ENCODE results near the gene CNN3.

- PRO-cap = no peak
- RAMPAGE, long total RNA = no peak
These were observed 43.0 kb downstream of the ARHGAP29 start for GRCh38 chr1:94194286-94194838.

DNA sequence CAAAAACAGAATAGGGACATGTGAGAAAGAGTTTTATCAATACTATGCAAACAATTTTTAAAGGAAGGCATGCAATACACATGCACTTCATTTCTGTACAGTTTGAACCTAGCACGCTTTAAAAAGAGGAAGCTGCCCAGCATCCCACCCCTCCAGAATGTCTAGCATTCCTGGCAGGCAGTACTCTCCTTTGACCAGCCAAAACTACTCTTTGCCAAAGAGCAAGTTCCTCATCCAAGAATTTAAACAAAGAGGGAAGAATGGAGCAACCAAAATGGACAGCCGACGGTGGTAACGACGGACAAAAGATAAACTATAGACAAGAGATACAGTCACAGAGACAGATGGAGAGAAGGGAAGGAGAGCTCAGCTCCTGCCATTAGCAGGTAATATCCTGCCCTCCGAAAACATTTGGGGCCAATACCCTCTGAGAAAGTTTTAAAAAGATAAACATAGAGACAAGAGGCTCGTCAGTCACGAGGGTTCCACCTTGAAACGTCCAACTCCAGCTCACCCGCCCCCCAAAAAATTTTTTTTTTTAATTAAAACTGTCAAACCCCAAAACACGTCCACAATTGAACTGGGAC lies 1.1 kb downstream of the ARHGAP29 start:
- PRO-cap = no peak
- RAMPAGE, long total RNA = no peak

DNA sequence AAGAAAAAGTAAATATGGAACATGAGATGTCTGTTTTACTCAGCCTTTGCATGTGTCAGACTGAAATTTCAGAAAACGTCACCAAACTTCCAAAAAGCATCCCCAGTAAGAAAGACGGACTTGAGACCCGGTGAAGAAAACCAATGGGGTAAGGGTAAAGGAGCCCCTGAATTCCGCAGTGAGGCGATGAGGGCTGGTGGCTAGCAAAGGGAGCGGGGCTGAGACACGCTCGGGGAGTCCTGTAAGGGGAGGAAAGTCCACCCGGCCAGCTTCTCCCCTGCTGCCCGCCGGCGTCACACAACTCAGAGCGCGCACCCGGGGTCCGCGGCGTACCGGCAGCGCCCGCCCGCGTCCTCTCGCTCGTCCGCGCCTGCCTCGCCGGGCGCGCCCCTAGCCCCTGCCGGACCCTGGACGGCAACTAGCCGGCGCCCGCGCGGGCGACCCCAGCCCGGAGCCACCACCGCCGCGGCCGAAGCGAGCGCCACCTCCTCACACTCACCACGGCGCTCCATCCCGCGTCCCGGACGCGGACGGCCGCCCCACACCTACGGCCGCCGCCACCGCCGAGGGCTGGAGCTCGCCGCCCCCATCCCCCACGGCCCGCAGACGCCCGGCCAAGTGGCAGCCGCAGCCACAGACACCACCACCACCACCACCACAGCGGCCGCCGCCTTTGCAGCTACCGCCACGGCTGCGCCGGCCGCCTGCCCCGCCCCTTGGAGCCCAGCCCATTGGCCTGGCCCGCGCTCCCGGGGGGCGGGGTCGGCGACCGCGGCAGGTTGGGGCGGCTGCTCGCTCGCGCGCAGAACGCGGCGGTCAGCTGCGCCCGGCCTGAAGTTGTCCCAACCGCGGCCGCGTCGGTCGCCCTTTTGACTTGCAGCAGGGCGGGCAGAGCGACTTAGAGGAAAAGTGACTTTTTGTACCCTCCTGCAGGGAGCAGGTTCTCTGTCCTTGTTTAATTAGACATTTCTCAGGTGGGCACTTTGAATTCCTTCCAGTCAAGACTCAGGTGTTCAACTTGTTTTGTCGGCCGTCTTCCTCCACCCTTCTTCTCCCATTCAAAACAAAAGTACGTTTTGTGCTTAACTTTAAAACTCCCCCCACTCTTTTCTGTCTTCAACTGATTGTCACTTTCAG lies 10.1 kb upstream of the ARHGAP29 start:
- PRO-cap = bidirectional peak, plus-strand start at position 805 of the sequence, minus-strand start at position 620 of the sequence
- RAMPAGE, long total RNA = no peak

DNA sequence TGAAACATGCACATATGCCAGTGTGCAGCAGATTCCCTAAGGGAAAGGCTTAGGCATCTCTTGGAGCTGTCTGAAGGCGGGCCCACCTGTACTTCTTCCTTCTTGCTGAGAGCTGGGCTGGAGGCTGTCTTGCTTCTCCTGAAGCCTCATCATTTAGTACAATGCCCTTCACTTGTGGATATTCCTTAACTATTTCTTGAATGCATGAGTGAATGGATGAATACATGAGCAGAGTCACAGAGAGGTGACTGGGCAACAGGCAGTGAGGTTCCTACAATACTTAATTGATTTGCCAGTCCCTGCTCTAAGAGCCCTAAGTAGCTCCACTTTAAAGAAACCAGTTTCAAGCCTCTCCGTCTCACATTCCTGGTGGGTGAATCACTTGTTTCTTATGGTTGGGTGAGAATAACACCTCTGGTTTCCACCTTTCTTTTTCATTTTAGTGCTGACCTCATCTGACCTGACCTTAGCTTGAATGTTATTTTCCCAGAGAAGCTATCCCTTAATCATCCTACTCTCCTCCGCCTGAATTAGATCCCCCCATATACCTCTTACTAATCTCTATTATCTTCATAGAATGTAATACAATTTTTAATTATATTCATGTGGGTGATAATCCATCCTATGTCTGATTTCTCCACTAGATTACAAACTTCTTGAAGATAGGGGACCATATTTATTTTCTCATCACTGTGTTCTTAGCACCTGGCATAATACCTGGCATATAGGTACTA lies 62.8 kb upstream of the ARHGAP29 start:
- PRO-cap = no peak
- RAMPAGE, long total RNA = no peak

- PRO-cap = no peak
- RAMPAGE, long total RNA = no peak
These were observed 859 bp upstream of the ABCD3 start for GRCh38 chr1:94417335-94417725.

DNA sequence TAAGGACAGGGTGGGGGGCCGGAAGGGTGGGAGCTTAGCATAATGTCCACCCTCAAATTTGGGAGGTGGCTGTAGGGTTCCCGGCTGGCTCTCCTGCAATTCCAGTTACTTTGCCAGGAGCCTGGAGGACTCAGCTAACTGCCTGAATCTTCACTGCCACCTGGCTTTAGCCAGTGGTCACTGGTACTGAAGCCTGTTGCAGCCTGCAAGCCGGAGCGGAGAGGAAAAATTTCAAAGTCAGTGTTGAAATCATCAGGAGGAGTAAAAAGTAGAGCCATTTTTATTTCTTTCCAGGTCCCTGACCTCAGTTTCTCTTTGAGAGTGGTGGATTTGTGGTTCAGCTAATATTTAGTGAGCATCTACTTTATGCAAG lies 57.9 kb upstream of the F3 start:
- PRO-cap = unidirectional peak, minus-strand start at position 112 of the sequence
- RAMPAGE, long total RNA = no peak

DNA sequence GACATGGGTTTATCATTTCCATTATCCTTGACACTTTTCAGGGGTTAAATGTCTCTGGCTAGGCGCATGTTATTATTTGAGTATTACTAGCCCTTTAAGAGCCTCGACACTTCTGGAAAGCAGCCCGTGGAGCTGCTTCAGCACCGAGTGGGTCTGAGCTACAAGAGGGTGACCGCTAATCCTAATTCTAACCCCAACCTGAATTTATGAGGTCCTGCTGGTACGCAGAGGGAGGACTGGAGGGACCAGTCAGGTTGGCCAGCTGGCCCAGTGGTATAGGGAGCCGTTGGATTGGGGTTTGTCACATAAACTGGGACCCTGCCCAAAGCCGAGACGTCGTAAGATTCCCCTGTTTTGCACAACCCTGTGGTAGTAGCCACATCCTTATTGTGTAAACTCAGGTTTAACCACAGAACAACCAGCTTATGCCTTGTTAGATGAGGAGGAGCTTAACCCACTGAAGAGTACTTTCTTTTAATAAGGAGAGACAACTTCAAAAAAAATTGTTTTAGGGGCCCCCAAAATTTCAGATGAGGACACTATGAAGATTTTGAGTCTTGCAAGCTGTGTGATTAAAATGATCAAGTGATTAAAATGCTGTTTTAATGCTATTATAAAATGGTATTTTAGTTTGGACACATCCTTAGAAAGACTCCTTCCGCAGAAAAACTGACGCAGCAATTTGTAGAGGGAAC lies 60.8 kb upstream of the F3 start:
- PRO-cap = no peak
- RAMPAGE, long total RNA = no peak

DNA sequence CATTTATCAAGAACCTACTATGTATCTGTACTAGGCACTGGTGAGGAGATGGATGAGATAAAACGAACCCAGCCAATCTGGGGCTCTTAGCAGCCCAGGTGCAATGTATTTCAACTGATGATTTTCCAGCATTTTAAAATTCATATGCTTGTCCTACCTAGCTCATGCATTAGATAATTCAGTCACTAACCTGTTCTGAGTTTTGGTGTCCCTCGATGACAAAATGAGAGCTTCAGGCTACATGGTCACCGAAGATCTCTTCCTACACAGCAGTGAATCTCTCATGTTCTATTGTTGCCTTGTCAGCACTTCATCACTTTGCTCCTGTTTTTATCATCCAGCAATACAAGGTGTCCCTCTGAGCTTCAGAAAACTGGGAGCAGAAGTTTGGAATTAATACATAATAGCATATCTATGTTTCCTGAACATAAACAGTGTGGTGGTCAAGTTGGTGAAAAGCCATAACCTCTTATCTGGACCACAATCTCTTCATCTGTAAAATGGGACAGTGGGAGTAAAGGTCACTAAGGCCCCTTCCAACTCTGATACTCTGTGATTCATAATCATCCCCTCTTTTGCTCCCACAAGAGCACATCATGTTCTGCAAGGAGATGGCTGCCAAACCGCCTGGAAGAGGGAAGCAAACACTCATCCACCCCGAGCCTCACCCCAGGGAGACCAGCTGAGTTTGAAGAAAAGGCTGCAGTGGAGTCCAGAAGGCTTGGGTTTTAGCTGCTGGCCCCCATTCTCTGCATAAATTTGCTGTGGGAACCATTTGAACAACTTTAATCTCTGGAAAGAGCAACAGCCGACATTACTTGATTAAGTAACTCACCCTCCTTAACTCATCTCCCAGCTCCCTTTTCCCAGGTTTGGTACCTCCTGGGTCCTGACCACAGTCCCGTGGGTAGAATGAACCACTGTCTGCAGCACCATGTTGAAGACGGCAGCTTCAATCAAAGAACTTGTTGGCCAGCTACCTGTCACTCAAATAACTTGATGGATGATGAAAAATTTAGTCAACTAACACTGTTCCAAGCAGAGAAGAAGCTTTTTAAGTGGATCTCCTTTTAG lies 138.0 kb upstream of the F3 start:
- PRO-cap = no peak
- RAMPAGE, long total RNA = no peak

GRCh38 chr1:94863176-94863821 lies 43.1 kb downstream of the SLC44A3 start:
- PRO-cap = no peak
- RAMPAGE, long total RNA = no peak

DNA sequence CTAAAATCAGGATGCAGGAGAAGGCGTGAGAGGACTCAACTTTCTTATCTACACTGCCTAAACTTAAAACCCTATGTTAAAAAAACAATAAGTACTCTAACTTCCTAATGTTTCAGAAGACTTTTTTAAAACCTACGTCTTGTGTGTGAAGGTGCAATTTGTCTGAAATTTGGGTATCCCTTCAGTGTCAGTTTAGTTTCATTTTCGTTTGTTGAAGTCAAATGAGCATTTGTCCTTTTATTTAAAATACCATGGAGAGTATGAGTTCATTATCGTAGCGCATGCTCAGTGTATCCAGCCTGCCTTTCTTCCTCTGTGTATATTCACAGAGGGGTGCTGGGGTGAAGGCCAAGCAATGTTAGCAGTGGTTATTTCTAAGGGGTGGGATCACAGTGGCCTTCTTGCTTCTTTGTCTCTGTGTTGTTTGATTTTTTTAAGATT lies 43.3 kb downstream of the CNN3 start:
- PRO-cap = no peak
- RAMPAGE, long total RNA = no peak

- PRO-cap = no peak
- RAMPAGE, long total RNA = no peak
These were observed 42.4 kb downstream of the CNN3 start for GRCh38 chr1:94884638-94884837.

- PRO-cap = bidirectional peak, plus-strand start at chr1:94926893, minus-strand start at chr1:94926866; bidirectional peak, plus-strand start at chr1:94927396, minus-strand start at chr1:94927133
- RAMPAGE, long total RNA = start-site peak on the minus strand at chr1:94927007-94927175, 4,630 and 898 reads in 2 replicates
These were observed at the start of gene CNN3 for GRCh38 chr1:94926792-94927282. Gene CNN3, minus strand, starts transcription at chr1:94927110.

- PRO-cap = no peak
- RAMPAGE, long total RNA = no peak
These were observed 2.3 kb upstream of the CNN3 start for GRCh38 chr1:94929085-94929800.

DNA sequence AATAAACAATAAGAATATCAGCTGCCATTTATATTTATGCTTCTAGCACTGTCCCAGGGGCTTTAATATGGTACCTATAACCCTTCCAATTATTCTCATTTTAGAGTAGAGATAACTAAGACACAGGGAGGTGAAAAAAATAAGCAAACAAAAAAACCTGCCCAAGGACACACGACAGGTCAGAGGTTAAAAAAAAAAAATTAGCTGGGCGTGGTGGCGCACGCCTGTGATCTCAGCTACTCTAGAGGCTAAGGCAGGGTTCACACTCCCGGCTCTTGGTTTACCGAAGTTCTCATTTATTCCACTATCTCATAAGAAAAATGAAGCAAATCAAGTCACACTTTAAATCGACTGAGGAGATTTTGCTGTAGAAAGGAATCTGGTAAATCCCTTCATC lies 34.7 kb upstream of the CNN3 start:
- PRO-cap = no peak
- RAMPAGE, long total RNA = no peak

GRCh38 chr1:94962418-94963215 lies 35.7 kb upstream of the CNN3 start:
- PRO-cap = no peak
- RAMPAGE, long total RNA = no peak

- PRO-cap = no peak
- RAMPAGE, long total RNA = no peak
These were observed 58.8 kb downstream of the ALG14 start for GRCh38 chr1:95013871-95014496.

DNA sequence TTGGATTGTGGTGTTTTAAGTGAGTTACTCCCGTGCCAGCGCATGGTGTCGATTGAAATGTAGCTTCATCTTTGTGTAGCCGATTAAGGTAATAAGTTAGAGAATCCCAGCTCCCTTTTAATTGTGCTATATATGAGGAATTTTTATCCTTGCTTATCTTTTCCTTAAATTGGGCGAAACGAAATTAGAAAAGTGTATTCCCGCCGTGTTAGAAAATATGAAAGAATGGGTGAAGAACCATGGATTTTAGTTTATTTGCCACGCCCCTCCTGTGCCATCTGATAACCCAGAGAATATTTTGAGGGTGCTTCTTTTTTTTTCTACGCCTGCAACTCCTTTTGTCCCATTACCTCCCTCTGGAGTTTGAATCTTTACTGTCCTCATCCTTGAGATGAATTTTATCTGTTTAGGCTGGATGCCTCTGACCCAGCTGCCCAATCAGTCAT lies 1.5 kb downstream of the TLCD4 start:
- PRO-cap = no peak
- RAMPAGE, long total RNA = no peak

DNA sequence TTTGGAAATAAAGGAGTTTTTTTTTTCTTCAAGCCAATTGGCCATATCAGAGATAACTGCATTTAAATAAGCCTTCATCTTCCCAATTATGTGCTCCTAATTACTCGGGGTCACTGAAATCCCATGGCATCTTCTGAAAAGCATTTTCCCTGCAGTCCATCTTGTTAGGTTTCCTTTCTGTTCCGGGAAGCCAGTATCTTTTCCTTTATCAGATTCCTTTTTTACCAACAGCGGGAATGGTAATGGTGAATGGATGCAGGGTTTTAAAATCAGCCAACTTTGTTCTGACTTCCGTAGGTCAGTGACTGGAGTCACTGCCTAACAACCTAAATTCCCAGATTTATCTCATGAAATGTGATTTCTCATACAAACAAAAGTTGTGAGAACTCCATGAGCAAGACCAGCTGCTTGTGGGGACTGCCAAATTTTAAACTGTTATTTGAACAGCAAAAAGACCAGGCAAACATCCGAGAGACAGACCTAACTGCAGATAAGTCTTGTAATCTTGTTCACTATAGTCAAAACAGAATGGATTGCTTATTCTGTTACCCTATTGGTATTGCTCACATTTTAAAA lies 1.3 kb upstream of the RWDD3 start:
- PRO-cap = no peak
- RAMPAGE, long total RNA = no peak

- PRO-cap = no peak
- RAMPAGE, long total RNA = no peak
These were observed 296.1 kb upstream of the PTBP2 start for GRCh38 chr1:96425463-96425852.

DNA sequence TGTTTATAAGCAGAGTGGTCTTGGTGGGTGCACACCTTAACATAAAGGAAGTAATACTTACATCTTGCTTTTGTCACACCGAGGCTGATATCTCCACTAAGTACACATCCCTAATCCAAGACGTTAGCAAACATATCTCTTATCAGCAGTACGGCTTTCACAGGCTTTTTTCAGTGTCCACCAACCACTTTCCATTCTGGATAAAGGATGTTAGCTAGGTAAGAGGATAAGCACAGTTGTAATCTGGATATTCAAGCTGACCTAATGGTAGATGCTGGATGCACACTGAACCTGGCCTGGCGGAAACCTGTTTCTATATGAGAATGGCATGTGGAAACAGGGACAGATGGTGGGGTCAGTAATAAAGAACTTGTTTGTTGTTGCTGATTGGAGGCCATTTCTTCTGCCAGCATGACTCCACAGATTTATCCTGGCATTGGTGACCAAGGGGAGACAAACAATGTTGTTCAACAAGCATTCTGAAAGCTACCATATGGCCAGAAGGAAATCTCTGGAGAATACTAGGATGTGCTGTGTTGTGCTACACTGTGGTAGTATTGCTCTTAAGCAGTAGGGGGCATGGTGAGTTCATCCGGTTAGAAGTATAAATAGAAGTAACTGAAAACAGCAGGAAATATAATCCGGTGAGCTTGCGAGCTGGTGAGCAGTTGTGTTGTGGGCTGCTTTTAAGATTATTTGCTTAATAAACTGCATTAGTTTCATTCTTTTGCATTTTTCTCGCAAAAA lies 416.5 kb downstream of the PTBP2 start:
- PRO-cap = no peak
- RAMPAGE, long total RNA = no peak